Neural cell (in vitro differentiated cells): ENCODE results near the gene CACNA1D.

DNA sequence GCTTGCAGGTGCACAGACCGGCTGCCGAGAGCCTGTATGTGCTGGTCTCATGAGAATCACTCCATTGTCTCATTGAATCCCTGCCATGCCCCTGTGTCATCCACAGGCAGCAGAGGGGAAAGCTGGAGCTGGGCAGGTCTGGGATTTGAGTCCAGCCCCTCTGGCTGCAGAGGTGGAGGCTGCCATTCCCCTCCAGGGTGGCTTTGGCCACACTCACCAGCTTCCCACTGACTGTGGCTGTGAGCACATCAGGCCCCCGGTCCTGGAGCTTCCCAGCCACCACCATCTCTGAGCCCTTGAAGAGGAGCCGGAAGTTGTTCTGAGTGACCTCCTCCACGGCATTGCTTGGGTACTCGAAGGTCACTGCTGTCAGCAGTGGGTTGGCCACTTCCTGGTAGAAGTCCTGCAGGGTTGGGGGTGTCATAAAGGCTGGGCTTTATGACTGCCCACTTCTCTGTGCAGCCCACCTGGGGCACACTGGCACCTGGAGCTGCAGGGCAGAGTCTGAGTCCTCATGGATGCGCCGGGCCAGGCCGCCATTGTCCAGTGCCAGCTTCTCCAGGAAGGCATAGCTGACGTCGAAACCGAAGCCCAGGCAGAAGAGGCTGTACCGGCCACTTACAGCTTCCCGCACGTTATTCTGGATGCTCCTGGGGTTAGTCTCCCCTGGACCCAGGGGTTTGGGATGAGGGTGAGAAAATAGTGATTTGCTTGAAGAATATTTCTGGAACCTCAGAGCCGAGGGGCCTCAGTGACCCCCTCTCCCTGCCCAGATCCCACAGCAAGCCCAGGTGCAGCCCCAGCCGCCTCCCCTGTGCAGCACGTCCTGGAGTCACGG lies 6.9 kb downstream of the ITIH4 start:
- RAMPAGE, long total RNA: no peak

DNA sequence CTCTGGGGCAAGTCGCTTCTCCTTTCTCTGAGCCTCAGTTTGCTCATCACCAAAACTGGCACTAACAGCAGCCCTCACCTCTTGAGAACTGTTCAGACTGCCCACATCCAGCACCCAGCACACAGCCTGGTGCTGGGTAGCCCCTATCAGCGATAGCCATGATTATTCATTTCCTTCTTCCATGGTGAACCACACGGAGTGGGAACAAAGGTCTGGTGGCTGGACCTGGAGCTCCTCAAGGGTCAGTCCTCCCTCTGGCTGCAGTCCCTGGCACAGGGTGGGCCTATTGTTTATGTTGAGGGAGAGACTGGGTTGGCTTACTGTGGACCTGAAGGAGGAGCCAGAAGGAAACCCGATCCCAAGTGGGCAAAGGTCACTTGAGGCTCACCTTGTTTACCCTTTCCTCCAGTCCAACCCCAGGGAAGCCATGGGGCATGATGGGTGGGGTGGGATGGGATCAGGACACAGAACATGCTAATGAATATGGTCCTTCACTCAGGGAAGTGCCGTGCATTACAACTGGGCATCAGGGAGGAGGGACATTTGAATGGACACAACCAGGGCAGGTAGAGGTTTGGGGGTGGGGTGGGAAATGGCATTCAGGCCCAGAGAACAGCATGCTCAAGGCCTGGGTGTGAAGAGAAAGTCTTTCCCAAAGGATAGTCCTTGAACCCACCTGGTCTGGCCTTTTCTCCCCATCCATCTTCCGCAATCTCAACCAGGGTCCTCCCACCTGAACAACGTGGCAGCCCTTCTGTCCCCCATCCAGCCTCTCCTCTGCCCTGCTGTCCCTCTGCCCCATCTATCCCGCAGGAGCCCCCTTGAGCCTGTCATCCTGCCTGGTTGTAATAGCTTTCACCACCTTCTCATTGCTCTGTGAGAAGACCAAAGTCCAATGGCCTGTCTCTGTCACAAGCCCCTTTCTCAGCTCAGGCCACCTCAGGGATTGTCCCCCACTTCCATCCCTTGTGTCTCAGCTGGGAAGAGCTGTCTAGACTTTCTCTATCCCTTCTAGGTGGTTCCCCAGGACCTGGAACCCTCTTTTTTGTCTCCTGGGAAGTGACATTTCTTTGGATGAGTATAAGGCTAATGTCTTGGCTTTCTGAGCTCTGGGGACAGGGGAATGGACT lies 1.3 kb upstream of the PRKCD start:
- RAMPAGE, long total RNA: no peak

- RAMPAGE, long total RNA: no peak
Measured at GRCh38 chr3:53190769-53191005, 29.7 kb downstream of the PRKCD start.

- RAMPAGE, long total RNA: no peak
Measured at GRCh38 chr3:53227855-53228539, 27.8 kb downstream of the TKT start.

DNA sequence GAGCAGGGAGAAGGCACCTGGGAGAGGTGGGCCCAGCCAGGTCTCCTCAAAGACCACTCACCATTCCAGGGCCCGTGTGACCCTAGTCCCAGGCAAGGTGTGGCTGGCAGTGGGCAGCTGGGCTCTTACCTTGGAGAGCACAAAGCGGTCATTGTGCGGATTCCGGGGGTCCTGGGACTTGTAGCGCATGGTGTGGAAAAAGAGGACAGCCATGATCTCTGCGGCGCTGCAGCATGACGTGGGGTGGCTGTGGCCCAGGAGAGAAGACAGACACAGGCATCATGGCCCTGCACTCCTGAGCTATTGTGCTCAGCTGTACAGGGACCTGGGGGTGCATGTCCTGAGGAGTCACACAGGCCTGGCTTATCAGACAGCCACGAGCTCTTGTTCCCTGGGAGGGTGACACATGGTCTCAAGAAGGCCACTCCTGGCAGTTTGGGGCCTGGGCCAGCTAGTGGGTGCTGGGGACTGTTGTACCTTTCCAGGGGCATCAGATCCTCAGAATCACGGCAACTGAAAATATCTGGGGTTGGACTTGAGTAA lies 13.8 kb downstream of the TKT start:
- RAMPAGE, long total RNA: no peak

DNA sequence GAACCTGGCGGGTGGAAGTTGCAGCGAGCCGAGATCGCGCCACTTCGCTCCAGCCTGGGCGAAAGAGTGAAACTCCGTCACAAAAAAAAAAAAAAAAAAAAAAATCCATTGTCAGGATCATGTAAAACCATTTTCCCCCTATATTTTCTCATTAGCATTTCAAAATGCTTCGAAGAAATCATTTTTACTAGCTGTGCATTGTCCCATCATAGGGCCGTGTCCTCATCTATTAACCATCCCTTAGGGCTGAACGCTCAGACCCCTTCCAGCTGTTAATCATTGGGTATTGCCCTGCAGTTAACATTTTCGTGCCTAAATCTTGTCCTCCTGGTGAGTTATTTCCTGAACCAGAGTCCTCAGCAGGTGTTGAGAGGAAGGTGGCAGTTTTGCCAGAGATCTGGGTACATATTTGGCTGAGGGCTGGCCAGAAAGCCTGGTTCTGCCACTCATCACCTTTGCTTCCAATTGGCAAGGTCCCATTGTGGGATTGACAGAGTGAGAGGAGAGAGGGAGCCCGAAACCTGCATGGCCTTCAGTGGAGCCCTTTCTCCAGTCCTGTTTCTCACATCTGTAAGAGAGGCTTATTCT lies 8.7 kb upstream of the TKT start:
- RAMPAGE, long total RNA: no peak

- RAMPAGE, long total RNA: no peak
Measured at GRCh38 chr3:53275097-53275701, 19.4 kb upstream of the TKT start.

DNA sequence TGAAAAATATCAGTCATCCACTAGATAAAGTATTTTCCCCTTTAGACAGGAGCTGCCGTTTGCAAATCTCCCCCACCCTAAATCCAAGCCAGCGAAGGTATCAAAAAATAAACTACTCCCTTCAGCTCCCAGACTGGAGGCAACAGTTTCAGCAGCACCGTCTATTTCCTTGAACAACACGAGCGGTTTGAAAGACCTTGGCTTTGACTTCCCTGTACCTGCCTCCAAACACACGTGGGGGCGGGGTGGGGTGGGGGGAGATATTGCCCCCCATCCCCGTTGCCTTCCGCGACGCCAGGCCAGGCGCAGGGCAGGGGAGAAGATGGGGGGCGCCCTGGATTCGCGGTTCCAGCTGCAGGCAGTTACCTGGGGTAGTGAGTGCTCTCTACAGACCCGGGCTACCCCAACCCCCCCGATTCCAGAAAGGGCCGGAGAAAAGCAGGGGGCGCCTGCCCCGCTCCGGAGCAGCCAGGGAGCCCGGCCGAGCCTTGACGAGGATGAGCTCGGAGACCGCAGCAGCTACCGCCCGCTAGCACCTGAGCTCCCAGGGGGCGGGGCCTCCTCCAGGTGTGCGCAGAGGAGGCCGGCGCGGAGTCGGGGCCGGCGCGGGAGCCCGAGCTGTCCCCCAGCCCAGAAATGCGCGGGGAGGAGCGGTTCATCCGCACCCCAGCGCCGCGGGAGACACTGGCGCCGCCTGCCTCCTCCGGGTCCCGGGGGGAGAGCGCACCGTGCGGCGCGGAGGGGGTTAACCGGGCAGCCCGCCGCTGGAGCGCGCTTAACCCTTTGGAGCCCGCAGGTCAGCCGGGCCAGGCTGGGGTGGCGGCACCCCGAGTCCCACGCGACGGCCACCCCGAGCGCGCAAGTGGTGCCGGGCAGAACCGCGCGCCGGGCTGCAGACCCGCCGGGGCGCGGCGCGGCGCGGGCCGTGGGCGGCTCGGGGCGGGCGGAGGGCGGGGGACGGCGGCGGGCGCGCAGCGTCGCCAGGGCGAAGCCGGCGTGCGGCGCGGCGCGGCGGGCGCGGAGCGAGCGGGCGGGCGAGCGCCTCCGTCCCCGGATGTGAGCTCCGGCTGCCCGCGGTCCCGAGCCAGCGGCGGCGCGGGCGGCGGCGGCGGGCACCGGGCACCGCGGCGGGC lies at the start of gene CACNA1D:
Gene CACNA1D (plus strand): TSS at position 988 of the 1,133 bp plus-strand sequence.
- RAMPAGE, long total RNA: no peak

GRCh38 chr3:53729092-53729436 lies 117.2 kb downstream of the CHDH start:
- RAMPAGE, long total RNA: no peak

DNA sequence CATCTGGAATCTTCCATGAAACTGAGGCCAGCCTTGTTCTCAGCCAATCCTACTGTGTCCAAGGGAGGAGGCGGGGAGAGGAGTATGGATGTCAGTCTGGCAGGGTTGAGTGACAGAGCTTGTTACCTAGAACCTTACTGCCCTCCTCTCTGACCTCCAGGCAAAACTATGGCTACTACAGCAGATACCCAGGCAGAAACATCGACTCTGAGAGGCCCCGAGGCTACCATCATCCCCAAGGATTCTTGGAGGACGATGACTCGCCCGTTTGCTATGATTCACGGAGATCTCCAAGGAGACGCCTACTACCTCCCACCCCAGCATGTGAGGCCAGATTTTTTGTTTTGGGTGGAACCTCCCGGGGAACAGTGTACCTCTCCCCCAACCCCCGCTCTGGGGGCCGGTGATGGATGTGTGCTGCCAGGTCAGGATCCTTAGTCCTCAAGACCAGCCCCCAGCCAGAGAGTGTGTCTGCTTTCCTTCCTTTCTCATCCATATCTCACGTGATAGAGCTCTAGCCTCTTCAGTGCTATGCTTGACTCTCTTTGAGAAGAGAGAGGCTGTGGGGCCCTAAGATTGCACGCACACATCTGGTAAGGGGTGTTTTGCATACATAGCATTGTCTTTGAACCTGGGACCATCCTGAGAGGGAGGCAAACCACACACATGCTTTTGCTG lies 41.3 kb downstream of the CHDH start:
- RAMPAGE, long total RNA: no peak

DNA sequence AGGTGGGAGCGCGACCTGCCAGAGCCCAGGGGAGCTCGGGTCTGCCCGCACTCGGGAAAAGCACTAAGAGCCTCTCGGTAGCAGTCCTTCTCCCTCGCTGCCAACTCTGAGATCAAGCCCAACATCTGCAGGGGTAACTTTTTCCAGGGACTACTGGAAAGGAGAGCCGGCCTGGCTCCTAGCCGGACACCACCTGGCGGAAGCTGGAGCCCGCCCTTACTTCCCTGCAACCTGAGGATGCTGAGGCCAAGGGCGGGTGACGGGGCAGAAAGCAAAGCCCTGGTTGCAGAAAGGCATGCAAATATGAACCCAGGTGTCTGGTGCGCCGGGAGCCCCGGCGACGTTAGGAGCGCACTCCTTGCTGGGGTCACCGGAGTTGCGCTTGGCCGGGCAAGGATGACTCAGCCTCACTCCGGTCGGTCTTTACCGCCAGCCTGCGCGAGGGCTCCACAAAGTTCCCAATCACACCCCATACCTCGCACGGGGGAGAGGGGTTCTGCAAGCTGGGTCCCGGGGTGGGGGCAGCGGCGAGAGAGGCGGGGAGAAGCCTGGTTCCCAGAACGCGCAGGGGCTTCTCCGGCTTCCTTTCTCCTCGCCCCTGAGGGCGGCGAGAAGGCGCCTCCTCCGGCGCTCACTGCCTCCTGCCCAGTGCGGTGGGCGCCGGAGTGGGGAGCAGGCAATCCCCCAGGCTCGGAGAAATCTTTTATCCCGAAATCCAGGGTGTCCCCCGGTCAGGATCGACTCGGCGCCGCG lies 1.3 kb upstream of the CACNA2D3 start:
- RAMPAGE, long total RNA: no peak

DNA sequence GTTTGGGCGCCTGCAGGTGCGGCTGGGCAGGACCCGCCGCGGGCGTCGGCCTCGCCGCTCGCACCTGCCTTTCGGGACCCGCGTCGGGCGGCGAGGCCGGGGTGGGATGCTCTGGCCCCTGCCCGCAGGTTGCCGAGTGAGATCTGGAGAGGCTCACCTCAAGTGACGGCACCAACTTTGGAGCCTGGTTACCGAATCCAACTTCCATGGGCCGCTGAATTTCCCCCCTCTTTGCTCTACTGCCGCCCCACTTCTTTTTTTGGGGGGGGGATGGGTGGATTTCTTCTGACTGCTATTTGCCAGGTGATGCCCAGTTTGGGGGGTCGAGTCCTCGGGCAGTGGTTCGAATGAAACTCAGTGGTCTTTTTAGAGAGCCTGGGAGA lies 539 bp downstream of the CACNA2D3 start:
- RAMPAGE, long total RNA: no peak

DNA sequence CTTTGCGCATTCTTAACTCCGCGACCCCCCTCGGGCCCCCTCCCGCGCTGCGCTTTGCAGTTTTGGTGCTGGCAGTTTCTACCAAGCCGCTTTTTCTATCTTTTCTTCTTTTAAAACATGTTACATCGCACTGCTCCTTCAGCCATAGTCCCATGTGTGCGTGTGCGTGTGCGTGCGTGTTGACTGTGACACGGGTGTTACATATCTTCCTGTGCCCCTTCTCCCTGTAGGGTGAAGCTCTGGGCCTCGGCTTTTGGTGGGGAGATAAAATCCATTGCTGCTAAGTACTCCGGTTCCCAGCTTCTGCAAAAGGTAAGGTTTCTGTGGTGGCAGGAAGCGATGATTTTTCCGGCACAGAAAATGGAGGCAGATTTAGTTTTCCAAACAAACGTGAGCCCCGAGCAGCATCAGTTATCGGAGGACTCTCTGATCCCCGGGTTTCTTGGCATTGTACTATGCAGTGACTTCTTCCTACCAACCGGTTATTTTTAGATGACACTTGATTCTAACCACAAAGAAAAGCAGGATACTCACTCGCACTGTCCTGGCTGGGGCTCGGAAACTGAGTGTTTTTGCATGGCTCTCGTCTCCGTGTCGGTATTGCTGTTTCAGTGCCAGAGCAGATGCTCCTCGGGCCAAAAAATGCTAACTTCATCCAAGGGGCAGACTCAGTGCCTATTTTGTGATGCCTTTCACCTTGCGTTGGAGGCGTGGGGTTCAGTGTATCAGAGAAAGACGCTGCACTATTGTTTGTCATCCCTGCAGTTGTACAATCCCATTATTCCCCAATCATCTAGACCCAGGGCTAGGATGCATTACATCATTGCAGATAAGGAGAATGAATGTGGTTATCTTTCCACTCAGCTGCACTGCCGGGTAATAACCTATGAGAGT lies 1.2 kb downstream of the CACNA2D3 start:
- RAMPAGE, long total RNA: no peak

DNA sequence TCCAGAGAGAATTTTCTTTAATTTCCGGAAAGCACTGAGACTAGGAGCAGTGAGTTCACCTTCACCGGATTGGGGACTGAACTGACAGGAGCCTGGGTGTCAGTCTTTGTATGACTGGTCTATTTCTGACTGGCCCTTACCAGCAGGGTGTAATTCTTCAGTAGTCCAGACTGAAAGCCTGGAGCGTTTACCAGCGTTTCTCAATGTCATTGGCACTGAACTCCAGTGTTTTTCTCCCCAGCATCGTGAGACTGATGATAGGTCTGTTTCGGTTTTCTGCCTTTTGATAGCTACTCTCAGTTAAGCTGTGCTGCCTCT lies 103.5 kb downstream of the CACNA2D3 start:
- RAMPAGE, long total RNA: no peak

GRCh38 chr3:54434394-54434719 lies 312.0 kb downstream of the CACNA2D3 start:
- RAMPAGE, long total RNA: no peak

DNA sequence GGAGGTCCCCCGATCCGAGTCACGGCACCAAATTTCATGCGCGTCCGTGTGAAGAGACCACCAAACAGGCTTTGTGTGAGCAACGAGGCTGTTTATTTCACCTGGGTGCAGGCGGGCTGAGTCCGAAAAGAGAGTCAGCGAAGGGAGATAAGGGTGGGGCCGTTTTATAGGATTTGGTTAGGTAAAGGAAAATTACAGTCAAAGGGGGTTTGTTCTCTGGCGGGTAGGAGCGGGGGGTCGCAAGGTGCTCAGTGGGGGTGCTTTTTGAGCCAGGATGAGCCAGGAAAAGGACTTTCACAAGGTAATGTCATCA lies 288.2 kb downstream of the LRTM1 start:
- RAMPAGE, long total RNA: no peak

- RAMPAGE, long total RNA: no peak
Measured at GRCh38 chr3:54888809-54889224, 39.0 kb downstream of the LRTM1 start.

- RAMPAGE, long total RNA: no peak
Measured at GRCh38 chr3:55481744-55482904, 5.0 kb downstream of the WNT5A start.

DNA sequence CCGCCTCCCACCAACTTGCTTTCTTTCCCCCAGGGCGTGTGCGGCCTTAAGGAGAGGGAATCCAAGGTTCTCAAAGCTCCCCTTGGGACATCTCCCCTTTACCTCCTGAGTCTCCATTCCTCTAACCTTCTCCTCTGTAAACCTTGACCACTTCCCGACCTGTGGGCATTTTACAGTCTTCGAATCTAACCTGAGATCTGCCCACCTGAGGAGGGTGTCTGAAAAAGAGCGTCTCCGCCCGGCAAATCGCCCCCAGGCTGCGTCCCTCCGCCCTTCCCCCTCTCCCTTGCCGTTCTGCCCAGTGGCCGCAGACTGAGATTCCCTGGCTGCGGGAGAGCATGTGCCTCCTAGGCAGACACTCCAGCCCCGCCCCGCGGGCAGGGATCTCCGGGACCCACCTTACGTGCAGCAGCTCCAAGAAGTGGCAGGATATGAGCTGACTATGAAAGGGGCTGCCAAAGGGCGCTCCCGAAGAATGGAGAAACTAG lies 2.6 kb upstream of the WNT5A start:
- RAMPAGE, long total RNA: no peak

DNA sequence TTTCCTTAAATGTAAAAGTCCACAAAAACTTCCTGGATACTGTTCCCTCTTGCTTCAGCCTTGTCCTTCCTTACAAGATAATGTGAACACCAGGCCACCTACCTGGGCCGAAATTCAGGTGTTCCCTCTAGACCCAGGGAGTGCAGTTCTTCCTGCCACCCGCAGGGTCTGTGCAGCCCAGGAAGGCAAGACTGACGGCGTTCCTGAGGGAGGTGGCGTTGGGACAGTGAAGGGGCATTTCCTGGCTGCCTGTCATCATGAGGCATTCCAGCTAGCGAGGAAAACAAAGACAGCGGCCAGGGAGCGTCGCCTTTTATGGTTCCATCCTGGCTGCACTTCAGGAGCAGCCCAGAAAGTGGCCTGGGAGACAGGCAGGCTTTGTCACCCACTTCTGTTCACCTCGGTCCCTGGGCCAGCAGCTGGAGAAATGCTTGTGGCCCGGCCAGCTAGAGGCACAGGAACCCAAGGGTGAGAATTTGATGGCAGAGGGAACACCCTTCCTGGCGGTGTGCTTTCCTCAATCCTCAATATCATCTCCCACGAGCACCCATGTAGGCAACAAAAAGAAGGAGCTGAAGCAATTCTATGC lies 84.9 kb upstream of the WNT5A start:
- RAMPAGE, long total RNA: no peak